Mesenteric fat pad (tissue), 1 donor: ENCODE measurements around a stretch of chr16.

- PRO-cap = no peak
Measured at GRCh38 chr16:88477941-88478947, 25.2 kb downstream of the ZFPM1 start.

- PRO-cap = no peak
Measured at GRCh38 chr16:88487731-88488937, 35.1 kb downstream of the ZFPM1 start.

DNA sequence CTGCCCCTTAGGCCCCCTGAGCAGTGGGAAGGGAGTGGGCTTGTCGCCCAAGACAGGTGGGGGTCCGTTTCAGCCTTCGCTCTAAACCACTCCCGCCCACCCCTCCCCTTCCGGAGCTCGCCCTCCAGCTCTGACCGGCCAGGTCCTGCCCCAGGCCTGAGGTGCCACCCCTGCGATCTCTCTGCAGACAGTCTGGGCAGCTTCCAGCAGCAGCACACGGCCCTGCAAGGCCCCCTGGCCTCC, 37.3 kb upstream of the ZC3H18 start:
- PRO-cap = no peak

- PRO-cap = no peak
Measured at GRCh38 chr16:88599652-88600613, 29.7 kb downstream of the ZC3H18 start.

DNA sequence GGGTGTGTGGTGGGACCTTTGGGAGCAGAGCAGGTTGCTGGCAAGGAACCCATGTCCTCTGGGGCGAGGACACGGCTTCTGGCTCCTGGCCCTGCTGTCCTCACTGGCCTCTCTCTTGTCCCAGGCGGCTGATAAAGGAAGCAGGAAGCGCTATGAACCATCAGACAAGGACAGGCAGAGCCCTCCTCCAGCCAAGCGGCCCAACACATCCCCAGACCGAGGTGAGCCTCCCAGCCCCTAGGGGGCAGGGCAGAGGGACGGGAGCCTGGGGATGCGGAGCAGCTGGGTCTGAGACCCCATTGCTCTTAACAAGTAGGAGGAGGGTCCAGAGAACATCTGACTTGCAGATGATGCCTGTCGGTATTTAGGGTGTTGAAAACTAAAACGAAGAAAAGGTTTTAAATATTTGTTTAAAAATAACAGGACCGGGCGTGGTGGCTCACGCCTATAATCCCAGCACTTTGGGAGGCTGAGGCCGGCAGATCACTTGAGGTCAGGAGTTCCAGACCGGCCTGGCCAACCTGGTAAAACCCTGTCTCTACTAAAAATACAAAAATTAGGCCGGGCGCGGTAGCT, 9.7 kb upstream of the IL17C start:
- PRO-cap = no peak

GRCh38 chr16:88640368-88641097, 2.2 kb downstream of the IL17C start:
- PRO-cap = no peak

- PRO-cap = no peak
Measured at GRCh38 chr16:88646495-88647321, 4.1 kb downstream of the CYBA start.

DNA sequence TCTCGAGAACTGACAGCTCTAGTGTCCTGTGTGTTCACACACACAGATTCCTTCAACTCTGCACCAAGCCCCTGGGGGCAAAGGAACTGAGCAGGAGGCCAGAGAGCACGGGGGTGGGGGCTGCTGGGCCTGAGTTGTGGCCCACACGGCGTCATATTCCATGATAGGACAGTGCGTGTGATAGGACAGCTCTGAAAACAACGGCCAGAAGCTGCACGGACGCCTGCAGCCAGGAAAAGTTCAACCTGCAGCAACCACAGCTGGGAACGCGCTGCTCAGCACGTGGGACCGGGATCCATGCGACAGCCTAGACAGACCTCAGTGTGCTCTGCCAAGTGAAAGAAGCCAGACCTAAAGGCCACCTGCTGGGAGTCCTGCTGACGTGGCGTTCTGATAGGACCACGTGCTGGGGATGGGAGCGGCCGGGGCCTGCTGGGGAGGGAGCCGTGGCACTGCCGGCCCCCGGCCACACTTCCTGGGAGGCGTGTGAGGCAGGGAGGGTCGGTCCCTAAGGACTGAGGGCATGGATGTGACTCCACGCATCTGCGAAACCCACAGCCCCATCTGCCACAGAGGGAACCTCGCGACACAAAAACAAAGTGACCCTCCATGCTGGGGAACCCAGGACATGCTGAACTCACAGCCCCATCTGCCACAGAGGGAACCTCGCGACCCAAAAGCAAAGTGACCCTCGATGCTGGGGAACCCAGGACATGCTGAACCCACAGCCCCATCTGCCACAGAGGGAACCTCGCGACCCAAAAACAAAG, 21.7 kb downstream of the CTU2 start:
- PRO-cap = no peak

- PRO-cap = no peak
Measured at GRCh38 chr16:88769380-88770391, 15.3 kb downstream of the PIEZO1 start.

GRCh38 chr16:88783265-88783812, 1.7 kb downstream of the PIEZO1 start:
- PRO-cap = no peak

DNA sequence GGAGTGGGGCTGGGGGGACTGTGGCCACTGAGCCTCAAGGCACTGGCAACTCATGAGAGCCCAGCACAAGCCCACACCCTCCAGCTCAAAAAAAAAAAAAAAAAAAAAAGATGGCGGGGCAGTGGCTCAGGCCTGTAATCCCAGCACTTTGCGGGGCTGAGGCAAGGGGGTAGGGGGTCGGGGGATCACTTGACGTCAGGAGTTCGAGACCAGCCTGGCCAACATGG, 920 bp upstream of the PIEZO1 start:
- PRO-cap = no peak

DNA sequence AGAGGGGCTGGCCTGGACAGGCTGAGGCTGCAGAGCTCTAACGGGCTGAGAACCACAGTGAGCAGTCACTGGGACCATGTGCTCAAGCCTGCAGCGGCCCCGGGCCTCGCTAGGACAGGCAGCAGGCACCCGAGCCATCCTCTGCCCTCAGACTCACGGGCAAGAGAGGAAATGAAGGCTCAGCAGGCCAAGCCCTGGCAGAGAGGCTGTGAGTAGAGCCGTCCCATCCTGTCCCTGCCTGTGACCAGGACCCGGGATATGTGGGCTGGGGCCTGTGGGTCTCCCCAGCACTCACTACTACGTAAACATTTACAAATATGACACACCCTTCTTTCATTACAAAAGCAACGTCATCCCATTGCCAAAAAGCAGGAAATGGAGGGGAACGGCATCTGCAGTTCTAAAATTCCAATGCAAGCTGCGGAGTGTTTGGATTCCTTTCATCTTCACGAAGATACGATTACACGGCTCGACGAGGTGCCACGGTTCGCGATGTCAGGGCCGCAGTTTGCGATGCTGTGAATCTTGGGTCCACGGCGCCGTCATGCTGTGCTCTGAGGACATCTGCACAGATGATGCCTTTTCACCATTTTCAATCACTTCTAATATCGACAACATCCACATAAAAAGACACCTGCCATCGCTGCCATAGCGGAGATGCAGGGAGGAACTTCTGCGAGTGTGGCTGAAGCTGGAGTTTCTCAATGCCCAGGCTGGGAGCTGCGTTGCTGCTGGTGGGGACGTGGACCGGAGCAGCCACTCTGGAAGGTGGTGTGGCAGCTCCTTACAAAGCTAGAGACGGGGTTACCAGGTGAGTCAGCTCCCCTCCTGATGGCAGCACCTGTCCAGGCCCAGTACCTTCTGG, 6.7 kb upstream of the APRT start:
- PRO-cap = no peak

DNA sequence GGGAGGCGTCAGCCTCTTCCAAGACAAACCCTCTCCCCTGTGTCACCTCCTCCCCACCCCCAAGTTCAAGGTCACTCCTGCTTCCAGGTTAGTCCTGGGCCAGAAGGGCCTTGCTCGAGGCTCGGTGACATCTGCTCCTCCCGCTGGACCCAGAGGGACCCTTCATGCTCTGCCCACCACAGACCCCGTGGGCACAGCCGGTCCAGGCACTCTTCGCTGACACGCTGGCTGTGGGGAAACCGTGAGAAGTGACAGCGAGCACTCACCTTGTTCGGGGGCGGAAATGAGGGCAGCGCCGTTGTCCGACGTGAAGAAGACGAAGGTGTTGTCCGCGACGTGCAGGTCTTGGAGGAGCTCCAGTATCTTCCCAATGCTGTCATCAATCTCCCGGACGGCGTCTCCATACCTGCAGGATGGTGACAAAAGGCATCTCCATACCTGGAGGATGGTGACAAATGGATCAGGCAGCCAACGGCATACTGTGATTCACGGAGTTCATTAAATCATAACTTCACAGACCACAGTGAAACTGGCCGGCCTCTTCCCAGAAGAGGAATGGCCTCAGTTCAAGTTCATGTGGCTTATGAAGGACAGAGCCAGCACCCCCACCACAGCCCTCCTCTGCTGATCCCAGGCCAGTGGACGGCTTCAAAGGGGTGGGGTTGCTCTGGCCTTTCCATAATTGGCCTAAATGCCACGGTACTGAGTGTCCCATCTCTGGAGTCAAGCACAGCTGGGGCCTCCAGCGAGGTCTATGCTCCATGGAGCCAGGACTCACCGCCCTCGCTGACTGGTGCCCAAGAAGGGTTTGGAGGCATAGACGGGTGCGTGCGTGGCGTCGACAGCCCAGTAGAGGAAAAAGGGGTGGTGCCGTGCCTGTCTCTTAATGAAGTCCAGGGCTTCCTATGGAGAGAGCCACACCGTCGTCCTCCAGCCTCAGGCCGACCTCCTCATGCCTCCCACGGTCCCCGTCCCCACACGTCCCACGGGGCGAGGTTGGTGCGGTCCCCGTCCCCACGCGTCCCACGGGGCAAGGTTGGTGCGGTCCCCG, 21.5 kb downstream of the GALNS start:
- PRO-cap = no peak

DNA sequence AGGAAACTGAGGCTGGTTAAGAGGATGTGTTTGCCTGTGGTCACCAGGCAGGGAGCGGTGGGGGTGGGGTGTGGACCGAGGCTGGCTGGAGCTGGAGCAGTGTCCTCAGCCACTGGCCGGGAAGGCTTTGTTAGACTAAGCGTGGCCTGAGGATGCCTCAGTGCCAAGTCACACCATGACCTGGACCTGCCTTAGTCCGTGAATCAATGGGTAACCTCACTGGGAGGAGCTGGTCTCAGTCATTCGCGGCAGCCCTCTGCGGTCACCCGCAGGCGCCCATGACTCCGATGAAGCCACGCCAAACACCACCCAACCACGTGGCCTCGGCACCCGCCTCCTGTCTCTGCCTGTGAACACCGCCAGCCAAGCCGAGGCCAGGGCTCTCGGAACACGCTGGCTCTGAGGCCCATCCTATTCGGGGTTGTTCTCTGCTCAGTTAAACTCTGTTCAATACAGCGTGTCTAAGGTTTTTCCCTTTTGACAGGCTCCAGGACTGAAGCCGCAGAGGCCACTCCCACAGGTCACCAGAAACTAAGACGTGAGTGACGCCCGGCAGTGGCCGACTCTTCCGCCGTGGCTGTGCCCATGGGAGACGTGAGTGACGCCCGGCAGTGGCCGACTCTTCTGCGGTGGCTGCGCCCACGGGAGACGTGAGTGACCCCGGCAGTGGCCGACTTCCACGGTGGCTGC, 16.7 kb upstream of the PABPN1L start:
- PRO-cap = no peak

DNA sequence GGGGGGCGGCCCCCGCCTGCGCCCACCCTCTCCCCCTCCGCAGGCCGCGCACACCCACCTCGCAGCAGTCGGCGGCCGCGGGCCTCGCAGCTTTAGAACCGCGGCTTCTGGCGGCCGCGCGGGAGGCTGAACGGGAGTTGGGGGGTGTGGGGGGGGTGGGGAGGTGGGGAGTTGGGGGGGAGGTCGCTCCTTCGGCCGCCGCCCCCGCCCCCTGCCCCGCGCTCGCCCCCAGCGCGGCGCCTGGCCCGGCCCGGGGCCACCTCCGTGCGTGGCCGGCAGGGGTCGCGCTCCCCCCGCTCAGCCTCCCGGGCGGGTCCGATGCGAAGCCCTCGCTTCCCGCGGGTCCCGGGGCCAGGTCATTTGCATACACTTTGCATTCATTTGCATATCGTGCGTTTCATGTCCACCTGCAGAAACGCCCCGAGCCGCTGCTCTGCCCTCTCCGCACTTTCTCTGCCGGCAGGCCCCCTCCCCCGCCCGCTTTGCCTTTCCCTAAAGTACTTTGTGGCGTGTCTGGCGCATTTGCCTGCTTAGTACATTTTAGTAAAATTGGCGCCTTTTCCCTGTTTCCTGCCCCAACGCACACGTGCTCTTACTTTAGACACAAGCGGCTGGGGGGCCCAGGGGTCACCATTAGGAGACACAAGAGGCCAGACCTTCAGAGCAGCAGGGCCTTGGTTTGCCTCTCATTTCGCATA, 35.1 kb downstream of the CBFA2T3 start:
- PRO-cap = no peak

DNA sequence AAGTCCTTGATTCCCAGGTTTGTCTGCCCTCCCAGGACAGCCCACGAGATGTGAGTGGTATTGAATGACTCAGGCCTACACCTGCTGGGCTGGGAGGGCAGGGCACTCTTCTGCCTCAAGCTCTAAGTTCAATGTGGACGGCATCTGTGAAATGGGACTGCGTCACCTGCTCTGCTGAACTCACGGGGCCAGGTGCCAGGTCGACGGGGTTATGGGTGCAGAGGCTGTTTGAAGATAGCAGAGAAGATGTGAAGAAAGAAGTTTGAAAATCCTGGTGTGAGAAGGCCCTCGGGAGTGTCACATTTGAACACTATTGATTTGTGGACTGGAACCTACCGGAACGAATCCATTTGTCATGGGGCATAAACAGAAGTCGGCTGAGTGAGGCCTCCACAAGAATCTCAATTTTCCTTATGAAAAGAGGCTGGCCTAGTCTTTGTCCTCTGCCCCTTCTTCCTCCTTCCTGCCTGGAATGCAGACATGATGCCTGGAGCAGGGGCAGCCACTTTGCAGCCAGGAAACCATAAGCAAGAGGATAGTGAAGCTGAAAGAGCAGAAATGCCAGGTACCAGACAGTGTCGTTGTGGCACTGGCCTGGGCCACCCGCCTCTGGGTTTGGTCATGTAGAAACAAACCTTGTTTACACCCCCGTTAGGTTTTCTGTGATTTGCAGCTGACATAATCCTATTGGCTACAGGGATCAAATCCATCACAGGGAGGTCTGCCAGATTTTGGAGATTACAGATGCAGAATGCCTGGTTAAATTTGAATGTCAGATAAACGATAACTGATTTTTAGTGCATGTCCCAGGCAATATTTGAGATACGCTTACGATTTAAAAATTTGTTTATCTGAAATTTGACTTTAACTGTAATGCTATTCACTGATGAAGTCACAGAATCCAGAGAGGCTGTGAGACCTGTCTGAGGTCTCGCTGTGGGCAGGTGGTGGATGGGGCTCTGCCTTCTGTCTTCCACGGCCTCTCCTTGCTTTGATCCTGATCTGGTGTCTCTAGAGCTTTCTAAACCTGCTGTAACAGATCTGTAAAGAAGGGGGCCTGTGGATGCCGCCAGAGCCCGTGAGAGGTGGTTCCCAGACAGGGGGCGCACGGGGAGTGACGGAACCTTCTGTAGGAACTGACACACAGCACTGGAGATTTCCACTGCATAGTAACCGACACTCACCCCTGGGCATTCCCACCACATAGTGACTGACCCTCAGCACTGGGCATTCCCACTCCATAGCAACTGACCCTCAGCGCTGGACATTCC, 16.4 kb downstream of the CBFA2T3 start:
- PRO-cap = no peak

DNA sequence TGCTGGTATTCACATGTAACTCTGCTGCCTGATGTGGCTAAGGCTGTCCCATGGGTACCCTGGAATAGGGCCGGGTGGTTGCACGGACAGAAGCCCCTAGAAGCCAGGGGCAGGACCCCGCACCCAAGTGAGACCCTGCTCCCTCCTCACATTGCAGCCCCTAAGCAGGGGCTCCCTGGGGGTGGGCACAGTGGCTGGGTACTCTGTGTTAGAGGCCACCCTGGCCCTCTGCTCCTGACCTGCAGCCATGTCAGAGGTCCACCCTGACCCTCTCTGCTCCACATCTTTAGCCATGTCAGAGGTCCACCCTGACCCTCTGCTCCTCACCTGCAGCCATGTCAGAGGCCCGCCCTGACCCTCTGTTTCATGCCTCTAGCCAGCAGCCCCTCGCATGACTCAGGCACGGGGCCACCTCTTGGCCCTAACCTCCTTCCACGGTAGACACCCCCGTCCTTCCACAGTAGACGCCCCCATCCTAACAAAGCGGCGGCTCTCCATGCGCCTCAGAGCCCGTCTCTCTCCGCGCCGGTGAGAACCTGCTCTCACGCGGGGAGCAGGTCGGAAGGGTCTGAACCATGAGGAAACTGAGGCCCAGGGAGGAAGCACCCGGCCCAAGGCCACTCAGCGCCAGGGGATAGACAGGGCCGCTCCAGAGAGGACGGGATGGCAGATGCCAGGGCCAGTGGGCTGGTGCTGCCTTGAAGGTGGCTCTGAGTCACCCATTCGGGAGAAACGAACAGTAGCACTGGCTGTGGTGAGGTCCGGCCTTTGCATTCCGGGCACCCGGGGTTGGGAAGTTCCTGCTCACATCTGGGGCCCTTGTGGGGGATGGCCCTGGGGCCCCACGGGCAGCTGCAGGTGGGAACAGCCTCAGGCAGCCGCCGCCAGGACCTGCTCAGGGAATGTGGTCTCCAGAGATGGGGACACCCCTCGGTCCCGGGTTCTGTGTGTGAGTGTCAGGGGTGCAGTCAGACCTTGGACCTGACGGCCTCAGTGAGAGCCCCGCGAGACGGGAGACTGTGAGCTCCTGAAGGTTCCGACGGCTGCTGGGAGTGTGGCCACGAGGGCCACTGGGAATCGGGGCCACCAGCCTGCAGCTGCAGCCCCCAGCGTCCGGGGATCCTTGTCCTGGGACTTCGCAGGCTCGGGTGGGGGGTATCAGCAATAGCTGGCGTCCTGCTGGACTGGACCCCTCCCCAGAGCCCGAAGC, 1.7 kb downstream of the CBFA2T3 start:
- PRO-cap = no peak

- PRO-cap = no peak
Measured at GRCh38 chr16:88976108-88976806, 750 bp downstream of the CBFA2T3 start.

DNA sequence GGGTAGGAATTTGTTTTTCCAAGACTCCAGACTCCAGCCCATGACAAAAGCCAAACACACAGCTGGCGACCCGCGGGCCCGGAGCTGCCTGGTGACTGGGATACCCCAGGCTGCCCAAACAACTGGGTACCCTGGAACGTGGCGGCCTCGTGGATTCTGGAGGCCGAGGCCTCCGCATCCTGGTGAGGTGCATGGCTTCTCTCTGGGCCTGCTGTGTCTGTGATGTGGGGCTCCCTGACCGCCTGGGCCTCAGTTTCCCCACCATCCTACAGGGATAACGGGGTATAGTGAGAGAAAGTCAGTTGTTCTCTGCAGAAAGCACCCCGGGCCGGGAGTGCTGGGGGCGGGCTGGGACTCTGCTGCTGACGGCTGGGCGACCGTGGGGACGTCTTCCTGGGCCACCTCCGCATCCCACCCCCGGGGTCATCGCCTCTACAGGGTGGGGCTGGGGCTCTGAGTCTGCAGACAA, 15.1 kb upstream of the CBFA2T3 start:
- PRO-cap = no peak

- PRO-cap = no peak
Measured at GRCh38 chr16:88999799-89000121, 22.8 kb upstream of the CBFA2T3 start.